AG04449 (cell line): ENCODE results near the gene MNX1.

DNA sequence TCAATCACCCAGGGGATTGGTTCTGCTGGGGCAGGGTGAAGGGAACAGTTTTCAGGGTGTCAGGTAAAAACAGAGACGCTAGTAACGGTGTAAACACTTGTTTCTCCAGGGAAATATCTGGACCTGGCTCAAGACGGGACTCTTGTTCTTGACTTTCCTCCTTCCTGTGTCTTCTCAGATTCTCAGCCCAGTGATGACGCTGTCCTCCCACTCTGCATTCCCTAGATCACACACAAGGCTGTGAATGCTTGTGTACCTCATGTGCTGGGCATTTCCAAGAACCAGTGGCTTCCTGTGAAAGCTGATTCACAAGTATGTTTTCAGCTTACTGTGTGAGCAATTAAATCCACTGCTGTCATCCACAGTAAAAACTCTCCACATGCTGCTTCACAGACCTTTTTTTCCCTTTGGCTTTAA, 193.9 kb upstream of the DPP6 start:
- RRBS: no CpG with 5 or more reads among the region's 4 CpGs

DNA sequence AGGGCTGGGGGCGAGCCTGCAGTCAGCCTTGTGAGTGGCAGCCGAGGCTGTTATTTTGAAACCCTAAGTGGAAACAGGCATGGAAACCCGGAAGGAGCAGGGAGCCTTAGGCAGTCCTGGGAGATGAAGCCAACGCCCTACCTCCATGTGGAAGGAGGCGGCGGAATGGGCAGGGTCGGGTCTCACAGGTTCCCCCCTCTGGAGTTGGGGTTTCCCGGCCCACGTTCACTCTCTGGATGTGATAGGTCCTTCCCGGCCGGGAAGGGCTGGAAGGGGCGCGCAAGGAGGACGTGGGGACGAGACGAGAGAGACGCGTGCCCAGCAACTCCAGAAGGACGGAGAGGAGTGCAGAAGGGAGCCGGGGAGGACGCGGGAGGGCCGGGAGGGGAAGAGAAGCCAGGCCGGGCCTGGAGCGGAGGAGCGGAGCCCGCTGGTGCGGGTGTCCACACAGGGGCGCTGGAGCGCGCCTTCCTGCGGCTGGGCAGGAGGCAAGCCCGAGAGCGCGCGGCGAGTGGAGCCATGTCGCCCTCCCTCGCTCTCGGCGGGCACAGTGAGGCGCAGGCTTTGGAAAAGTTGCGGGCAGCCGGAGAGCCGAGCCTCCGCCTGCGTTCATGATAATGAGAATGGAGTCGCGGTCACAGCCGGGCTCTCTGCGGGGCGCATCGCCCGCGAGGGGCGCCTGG, 987 bp upstream of the DPP6 start:
- RRBS: no CpG with 5 or more reads among the region's 56 CpGs

- RRBS: no CpG with 5 or more reads among the region's 14 CpGs
These were observed 34.3 kb downstream of the PAXIP1 start for GRCh38 chr7:154968305-154969366.

DNA sequence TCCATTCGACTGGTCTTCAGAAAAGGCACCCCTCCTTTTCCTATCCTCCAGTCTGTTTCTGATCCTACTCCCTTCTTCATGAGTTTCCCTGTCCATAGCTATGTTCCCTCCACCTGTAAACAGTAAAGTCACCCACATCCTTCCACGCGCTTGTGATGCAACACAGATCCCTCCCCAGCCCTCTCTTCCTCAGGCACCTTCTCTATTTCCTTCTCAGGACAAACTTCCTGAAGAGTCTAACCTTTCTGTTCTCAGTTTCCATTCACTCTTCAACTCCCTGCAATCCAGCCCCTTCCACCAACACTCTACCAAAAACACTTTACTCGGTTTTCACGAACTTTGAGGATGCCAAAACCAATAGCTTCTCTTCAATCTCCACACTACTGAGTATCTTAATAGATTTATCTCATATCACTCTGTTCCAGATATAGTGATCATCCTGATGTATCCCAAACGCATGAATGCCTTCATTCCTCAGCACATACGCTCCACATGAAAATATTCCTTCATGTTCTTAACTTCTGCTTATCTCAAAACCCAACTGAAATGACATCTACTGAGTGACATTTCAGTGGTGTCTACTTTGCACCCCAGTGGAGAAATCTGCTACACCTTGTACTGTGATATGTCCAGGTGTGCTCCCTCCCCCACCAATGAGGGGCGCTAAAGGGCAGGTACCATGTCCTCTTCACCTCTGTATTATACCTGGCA, 2.4 kb downstream of the PAXIP1 start:
- RRBS: no CpG with 5 or more reads among the region's 8 CpGs

DNA sequence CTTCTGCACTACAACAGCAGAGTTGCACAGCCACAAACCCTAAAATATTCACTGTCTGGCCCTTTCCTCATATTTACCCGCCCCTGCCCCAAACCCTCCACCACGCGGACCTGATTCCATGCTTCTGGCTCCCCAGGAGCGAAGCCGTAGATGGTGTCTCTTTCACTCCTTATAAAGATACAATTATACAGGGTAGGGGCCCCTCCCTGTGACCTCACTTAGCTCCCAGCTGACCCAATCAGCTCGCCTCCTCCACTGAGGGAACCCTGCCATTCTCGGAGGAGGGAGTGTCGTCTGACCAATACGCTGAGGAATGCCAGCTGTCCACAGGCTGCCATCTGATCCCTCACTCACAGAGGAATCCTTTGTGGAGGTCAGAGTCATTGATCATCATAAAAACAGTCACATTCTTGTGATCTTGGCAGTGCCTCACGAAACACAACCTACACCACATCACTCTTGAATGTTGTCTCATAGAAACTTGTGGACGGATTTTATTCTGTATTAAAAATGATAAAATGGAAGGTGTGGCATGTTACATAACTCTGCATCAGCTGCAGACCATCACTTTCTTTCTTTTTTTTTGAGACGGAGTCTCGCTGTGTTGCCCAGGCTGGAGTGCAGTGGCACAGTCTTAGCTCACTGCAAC, 67.5 kb upstream of the INSIG1 start:
- RRBS: no CpG with 5 or more reads among the region's 13 CpGs

DNA sequence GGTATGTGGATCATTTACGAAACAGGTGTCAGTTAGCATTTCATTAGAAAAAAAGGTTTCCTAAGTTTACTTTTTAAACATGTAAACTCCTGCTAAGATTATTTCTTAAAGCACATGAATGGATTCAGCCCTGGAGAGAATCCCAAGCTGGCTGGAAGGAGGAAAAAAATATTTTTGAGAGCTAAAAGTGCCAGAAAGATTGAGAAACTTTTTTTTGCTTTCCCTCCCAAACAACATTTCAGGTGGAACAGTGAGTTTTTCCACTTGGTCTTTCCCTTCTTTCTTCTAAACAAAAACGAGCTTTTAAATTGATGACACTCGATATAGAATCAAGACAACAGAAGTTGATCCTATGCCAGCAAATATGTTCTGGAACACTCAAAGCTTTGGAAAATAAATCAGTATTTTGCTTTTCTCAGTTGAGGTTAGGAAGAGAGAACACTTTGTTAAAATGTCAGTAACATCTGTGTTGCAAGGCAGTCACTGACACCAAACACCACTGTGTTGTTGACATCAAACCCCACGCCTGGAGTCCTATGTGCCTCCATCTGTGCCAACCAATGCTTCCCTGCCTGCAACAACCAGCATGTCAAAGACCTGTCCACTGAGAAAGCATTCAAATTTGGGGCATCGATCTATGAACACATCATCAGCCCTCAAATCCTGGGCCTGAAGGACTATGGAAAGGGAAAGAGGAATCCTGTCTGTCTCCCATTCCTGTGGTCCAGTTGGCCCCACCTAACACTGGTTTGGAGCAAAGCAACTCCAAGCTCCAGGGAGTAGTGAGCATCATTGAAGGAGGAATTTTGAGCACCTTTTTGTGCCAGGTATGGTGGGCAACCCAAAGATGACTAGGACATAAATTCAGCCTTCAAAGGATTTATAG, 22.8 kb upstream of the INSIG1 start:
- RRBS: no CpG with 5 or more reads among the region's 5 CpGs

DNA sequence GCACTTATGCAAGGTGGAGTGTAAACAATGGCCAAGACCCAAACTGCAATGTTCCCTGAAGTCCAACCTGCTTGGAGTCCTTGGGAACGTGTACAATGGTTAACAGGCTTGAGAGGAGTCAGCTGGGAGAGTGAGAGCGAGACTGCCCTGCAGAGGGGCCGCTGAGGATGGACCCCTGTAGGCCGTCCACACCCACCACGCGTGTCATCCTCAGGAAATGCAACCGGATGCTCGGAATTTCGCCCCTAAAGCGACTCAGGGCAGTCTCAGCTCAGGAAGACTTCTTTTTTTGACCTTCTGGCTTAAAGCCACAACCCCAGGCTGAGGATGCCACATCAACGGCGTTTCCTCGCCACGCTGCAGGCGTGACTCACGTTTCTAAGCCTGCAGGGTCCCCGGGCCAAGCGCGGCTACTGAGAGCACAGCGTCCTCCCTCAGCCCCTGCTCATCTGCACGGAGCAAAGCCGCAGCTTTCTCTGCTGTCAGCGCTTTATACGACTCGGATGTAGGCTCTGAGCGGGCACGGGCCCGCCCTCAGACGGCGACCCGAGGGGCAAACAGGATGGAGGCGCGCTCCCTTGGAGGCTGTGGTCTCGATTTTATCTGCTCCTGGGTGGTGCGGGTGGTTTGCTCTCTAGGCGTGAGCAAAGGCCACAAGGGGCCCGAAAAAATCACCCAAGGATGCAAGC, 877 bp upstream of the INSIG1 start:
- RRBS: no CpG with 5 or more reads among the region's 37 CpGs

GRCh38 chr7:155344720-155345409, 47.2 kb downstream of the INSIG1 start:
- RRBS: under 1% methylated on average over 5 of the region's 59 CpGs

GRCh38 chr7:155414689-155414961, 43.3 kb upstream of the EN2 start:
- RRBS: no CpG with 5 or more reads among the region's 5 CpGs

DNA sequence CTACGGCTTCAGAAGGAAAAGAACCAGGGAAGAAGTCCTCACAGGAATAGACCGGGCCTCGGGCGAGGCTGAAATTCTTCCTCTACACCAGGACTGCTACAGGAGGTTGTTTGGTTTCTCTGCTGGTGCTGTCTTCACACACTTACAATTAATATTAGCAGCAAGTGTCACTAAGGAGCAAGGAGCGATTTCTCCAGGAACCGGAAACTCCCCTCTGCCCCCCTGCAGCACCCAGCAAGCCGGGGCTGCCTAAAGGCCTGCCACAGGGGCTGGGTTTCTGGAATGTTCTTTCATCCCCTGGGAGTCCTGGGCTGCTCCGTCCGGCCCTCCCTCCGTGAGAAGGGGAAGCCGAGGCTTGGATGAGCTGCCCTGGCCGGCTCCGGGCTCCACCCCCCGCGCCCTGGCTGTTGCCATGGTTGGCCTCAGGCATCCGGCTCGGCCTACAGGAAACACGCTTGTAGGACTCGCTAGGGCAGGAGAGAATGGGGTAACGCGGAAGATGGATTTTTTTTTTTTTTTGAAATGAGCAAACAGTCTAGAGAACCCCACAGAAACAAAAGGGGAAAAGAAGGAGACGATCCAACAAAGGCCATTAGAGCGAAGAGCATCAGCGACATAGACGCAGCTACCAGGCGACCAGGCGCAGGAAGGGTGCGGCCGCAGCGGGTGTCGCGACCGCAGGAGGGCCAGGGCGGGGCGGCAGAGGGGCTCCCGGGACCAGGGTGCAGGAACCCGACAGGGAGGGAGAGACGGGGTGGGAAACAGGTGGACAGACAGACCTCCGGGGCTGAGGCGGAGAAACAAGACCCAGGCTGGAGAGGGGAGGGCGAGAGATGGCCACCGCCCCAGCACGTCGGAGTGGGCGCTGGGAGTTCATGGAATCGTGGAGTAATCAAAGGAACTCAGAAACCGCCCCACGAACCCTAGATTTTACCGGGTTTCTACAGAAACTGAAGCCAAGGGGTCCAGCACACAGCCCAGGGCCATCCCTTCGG, 33.1 kb downstream of the EN2 start:
- RRBS: 14% methylated on average over 14 of the region's 50 CpGs

- RRBS: 3% methylated on average over 27 of the region's 36 CpGs
These were observed 7.5 kb downstream of the SHH start for GRCh38 chr7:155804810-155805174.

DNA sequence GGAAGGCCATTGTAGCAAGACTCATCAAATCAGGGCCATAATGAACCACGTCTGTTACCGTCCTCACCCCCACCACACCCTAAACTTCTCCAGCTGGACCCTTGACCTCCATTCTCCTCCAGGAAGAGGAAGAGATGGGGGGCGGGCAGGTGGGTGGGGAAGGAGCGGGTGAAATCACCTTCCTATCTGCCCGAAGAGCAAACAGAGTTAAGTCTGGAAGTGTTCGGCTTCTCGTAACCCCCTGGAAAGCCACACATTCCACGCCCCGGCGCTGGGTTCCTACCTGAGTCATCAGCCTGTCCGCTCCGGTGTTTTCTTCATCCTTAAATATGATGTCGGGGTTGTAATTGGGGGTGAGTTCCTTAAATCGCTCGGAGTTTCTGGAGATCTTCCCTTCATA, 723 bp downstream of the SHH start:
- RRBS: no CpG with 5 or more reads among the region's 15 CpGs

DNA sequence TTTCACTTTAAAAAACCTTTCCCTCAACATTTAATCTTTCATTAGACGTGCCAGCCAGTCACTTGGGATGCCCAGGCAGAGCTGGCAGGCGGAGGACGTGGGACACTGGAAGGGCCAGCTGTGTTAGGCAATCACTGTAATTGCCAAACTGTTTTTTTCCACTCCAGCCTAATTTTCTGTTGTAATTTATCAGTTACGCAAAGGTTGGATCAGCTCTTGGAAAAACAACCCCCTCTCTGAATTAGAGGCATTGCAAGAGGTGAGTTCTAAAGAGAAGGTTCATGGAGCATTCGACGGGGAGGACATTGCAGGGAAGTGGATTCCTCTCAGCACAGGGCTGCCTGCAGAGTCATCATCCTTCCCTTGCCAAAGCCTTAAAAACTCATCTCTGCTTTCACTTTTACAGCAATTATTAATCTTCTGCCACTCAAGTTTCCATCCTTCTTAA, 272.5 kb upstream of the RNF32 start:
- RRBS: no CpG with 5 or more reads among the region's 6 CpGs

- RRBS: no CpG with 5 or more reads among the region's 5 CpGs
These were observed 115.8 kb downstream of the RNF32 start for GRCh38 chr7:156756278-156756850.

DNA sequence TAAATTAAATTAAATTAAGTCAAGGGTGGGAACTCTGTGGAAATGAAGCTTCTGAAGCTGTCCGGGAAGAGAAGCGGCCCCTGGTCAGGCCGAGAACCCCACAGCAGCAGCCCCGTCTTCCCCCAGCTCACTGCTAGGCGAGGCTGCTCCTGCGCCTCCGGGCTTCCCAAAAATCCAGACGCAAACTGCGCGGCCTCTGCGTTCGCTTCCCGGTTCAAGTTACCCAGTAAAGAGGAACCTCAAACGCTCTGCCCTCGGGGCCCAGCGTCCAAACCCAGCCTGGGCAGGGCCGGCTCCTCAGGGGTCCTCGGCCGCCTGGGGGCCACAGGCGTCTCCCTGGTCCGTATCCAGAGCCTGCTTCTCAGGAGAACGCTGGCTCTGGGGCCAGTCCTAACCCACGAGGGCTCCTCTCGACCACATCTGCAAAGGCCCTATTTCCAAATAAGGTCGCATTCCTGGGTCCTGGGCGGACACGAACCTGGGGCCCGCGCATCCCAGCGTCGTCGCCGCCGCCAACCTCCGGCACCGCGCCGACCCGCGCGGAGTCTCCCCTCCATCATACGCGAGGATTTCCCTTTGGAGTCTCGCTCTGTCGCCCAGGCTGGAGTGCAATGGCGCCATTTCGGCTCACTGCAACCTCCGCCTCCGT, 747 bp upstream of the NOM1 start:
- RRBS: 49% methylated on average over 15 of the region's 49 CpGs

GRCh38 chr7:157010343-157010960, at the start of gene MNX1:
MNX1 (minus strand) TSS chr7:157010663.
- RRBS: 2% methylated on average over 48 of the region's 85 CpGs

GRCh38 chr7:157192090-157192629, 53.4 kb downstream of the UBE3C start:
- RRBS: no CpG with 5 or more reads among the region's 9 CpGs

DNA sequence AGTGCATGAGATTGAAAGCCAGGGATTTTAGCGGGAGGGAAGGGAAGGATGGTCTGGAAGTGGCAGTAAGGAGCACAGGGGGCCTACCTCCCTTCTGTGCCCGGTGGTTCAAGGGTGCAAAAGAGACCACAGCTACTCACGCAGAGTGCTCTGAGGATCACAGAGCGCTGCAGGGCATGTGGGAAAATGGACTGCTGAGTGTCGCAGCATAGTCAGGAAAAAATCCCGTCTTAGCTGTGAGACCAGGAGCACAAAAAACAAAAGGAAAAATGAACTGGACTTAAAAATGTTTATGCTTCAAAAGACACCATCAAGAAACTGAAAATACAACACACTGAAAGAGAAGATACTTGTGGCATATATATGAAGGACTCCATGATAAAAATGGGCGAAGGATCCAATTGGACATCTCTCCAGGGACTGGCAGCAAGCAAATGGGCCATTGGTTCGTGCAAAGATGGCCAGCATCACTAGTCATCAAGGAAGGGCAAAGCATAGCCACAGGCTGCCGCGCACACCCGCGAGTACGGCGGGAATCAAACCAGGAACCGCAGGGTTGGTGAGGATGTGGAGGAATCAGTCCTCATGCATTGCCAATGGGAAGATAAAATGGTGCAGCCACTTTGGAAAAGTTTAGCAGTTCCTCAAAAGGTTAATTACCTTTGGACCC, 95.7 kb upstream of the DNAJB6 start:
- RRBS: no CpG with 5 or more reads among the region's 15 CpGs

GRCh38 chr7:157337213-157337815, 510 bp downstream of the DNAJB6 start:
- RRBS: 4% methylated on average over 13 of the region's 55 CpGs

DNA sequence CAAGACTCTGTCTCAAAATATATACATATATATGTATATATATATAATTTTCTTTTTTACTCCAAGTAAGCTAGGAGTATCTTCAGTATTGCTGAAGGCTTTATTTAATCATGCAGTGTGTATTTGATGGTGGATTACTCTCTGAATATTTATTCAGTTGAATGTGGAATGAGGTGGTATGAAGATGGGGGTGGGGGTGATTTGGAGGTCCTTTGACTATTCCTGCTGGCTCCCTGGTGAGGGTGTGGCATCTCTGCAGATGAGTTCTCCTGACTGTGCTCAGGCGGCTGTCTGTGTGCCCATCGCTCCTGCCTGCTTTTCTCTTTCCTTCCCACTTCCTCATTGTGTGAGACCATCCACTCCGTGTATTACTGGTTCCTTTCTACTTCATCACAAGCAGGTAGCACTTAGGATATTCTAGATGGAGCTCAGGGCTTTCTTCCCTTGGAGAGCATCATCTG, 15.5 kb downstream of the DNAJB6 start:
- RRBS: no CpG with 5 or more reads among the region's 3 CpGs